H9 (cell line): ENCODE measurements around a stretch of chr12.

GRCh38 chr12:124279923-124280531 lies 14.9 kb upstream of the RFLNA start:
- PRO-cap, result no peak

- PRO-cap, result no peak
Measured at GRCh38 chr12:124289636-124290049, 5.2 kb upstream of the RFLNA start.

DNA sequence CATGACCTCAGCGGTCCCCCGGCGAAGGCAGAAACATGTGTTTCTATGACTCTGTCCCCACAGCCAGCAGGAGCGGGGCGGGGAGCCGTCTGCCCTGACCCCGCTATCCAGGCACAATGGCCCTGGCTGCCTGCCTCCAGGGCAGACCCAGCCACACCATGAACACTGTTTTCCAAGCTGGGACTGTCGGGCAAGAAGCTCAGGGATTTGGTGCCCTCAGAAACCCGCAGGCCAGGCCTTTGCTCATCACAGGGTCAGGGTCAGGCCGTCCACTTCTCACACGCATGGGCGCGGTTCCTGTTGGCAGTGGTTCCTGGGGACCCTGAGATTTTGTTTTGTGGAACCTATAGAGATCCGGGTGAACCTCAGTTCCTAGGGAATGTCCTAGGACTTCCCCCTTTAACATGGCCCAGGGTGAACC lies 75.1 kb downstream of the RFLNA start:
- PRO-cap, result no peak

GRCh38 chr12:124410171-124410821 lies 115.4 kb downstream of the RFLNA start:
- PRO-cap, result no peak

DNA sequence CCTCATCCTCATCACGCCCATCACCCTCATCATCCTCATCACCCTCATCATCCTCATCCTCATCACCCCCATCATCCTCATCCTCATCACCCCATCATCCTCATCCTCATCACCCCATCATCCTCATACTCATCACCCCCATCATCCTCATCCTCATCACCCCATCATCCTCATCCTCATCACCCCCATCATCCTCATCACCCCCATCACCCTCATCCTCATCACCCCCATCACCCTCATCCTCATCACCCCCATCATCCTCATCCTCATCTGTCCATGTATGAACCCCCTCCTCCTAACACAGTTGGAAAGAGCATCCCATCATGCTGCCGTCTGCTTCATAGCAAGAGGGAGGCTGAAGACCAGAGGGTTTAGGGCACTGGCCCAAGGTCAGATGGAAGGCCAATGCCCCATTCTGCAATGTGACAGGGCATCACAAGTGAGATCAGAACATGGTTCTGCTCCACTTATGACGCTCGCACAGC lies 98.6 kb downstream of the NCOR2 start:
- PRO-cap, result no peak

- PRO-cap, result no peak
Measured at GRCh38 chr12:124472871-124473308, 94.5 kb downstream of the NCOR2 start.

GRCh38 chr12:124545588-124546230 lies 21.7 kb downstream of the NCOR2 start:
- PRO-cap, result no peak

GRCh38 chr12:124548632-124549499 lies 18.5 kb downstream of the NCOR2 start:
- PRO-cap, result no peak

- PRO-cap, result no peak
Measured at GRCh38 chr12:124552924-124553616, 14.3 kb downstream of the NCOR2 start.

- PRO-cap, result no peak
Measured at GRCh38 chr12:124563123-124564385, 3.9 kb downstream of the NCOR2 start.

DNA sequence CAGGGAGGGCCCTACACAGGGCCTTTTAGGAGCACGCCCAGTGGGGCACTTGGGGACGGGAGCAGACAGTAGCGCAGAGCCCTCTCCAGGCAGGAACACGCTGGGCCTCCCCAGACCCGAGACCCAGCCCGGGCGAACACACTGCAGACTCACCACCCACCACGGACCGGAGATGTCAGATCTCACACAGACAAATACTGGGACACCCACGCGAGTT lies 529 bp upstream of the NCOR2 start:
- PRO-cap, result no peak

DNA sequence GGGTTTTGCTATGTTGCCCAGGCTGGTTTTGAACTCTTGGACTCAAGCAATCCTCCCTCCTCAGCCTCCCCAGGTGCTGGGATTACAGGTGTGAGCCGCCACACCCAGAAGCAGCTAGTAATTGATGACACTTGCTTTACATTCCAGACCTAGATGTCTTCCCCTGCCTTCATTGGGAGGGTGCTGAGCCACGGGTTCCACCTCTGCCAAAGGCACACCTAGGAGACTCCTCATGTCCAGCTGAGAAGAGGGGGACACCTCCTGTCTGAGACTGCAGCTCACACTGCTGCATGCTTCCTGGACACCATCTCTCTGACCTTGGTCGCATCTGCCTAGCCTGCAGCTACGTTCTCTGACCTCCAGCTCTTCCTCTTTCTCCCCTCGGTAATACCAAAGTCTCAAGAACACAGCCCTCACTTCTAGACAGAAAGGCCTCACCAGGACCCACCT lies 20.0 kb upstream of the NCOR2 start:
- PRO-cap, result no peak

DNA sequence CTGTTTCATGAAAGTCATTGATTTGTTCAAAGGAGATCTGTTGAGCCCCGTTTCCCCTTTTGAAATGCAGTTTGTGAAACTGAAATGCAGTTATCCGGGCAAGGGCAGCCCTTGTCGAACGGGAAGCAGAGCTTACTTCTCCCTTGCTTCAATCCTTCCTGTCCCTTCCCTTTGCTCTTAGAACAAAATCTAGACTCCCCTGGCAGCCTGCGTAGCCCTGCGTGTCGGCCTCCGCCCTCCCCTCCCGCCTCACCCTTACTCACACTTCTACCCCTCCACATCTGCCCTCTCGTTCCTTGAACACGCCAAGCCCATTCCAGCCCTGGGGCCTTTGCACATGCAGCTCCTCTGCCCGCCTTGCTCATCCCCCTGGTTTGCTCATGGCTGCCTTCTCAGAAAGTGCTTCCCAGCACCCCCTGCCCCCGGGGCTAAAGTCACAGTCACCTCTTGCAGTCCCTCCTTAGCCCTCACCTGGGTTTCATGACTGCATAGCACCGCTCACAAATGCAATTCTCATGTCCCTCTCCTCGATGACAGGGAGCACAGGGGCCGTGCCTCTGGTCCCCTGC lies 49.5 kb upstream of the NCOR2 start:
- PRO-cap, result no peak

- PRO-cap, result no peak
Measured at GRCh38 chr12:124617432-124618179, 50.2 kb upstream of the NCOR2 start.

DNA sequence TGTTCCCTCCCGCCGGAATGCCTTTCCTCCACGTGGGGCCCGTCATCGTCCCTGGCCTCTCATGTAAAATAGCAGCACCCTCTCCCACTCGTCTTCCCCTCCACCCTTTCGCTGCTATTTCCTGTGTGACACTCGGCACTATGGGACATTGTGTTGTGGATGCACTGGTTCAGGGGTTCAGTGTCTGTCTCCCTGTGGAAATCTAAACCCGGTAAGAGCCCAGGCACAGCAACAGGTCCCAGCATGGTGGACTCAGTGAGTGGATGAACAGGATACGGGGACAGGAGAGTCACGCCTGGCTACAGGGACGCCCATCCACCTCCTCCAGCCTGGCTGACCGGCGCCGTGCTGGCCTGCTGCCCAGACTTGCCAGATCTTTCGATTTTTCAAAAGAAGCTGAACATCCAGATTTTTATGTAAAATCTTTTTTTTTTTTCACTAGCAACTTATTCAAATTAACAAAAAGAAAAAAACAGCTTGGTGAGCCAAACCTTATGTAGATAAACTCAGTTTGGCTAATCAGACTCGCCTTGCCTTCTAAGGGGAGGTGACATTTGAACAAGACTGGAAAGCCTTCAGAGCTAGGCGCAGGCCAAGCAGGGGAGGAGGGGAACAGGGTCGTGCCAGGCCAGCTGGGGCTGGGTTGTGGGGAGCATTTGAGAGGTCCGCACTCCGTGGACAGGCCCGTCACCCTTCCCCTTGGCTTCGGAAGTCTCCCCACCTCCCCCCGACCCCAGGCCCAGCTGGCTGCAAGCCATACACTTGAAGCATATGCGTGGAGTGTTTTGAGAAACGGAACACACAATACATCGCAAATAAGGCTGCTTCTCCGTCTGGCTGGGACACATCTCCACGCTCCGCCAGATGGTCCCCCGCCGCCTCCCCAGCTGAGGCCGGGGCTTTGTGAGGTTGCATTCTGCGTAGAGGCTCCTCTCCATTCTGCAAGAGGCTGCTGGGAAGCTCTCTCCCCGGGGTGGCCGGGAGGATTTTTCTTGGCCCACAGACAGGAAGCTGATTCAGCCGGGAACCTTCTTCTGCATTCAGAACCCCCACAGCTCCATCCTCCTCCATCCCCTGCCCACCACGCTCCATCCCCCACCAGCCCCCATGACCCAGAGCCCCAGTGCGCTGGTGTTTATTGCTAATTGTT lies 87.9 kb upstream of the NCOR2 start:
- PRO-cap, result unidirectional peak, minus-strand start at position 905 of the sequence

- PRO-cap, result no peak
Measured at GRCh38 chr12:124667517-124668073, 100.2 kb upstream of the NCOR2 start.

GRCh38 chr12:124682553-124682893 lies 115.1 kb upstream of the NCOR2 start:
- PRO-cap, result no peak

DNA sequence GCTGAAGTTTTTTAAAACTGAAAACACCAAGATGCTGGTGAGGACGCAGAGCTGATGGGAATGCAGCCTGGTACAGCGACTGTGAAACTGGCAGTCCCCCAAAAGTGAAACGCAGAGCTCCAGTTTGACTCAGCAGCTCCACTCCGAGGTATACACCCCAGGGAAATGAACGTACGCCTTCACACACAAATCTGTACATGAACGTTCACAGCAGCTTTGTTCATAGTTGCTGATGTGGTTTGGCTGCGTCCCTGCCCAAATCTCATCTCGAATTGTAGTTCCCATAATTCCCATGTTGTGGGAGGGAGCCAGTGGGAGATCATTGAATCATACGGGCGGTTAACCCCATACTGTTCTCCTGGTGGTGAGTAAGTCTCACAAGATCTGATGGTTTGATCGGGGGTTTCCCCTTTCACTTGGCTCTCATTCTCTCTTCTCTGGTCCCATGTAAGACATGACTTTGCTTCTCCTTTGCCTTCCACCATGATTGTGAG lies 89.0 kb downstream of the SCARB1 start:
- PRO-cap, result no peak

DNA sequence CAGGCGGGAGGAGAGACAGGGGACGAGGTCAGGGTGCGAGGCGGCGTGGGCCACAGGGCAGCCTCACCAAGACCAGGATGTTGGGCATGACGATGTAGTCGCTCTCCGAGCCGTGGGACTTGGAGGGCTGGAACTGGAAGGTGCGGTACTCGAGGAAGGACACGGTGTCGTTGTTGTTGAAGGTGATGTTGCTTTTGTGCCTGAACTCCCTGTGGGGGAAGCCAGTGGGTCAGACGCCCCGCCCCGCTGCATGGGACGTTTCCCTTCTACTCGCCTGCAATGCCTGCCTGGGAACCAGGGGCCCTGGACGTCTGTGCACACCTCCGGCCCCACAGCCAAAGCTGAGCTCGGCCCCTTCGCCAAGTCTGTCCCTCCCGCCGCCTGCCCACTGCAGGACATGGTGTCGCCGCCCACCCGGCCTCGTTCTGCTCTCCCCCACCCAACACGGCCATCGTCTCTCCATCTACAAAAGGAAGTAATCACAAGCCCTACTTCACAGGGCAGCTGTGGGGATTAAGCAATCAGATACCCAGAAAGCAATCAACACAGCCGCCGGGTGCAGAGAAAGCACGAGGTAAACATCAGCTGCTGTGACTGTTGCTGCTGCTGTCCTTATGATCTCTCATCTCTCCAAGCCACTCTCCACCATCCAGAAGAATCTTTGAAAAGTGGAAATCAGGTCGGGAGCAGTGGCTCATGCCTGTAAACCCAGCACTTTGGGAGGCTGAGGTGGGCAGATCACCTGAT lies 48.6 kb downstream of the SCARB1 start:
- PRO-cap, result no peak

GRCh38 chr12:124836737-124837616 lies 26.7 kb downstream of the SCARB1 start:
- PRO-cap, result no peak